Gastrocnemius medialis (tissue), 3 donors: ENCODE measurements around the genes KLK1, KLK2, KLK5, VSIG10L, SIGLEC8 and SIGLEC14.

DNA sequence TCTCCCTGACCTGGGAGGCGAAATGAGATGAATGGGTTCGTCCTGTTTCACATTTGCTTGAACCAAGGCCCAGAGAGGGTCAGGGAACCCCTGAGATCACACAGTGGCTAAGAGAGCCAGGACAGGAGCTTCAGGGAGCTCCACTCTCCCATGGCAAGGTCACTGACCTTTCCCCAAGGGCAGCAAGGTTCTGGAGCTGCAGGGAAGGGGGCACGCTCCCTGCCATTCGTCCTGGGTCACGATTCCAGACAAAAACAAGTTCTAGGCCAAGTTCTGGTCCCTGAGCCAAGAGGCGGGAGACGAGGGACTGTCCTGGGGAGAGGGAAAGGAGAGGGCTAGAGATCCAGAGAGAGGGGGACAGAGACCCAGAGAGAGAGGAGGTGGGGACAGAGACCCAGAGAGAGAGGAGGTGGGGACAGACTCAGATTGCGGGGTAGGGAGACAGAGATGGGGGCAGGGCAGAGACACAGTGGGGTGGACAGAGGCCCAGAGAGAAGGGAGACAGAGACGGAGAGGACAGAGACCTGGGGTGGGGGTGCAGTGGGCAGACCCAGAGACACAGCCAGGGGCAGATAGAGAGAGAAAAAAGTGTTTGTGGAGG lies 508 bp downstream of the ASPDH start:
- PRO-cap = no peak
- RAMPAGE, long total RNA, 3 experiments = no peak in any of the 3 experiments

DNA sequence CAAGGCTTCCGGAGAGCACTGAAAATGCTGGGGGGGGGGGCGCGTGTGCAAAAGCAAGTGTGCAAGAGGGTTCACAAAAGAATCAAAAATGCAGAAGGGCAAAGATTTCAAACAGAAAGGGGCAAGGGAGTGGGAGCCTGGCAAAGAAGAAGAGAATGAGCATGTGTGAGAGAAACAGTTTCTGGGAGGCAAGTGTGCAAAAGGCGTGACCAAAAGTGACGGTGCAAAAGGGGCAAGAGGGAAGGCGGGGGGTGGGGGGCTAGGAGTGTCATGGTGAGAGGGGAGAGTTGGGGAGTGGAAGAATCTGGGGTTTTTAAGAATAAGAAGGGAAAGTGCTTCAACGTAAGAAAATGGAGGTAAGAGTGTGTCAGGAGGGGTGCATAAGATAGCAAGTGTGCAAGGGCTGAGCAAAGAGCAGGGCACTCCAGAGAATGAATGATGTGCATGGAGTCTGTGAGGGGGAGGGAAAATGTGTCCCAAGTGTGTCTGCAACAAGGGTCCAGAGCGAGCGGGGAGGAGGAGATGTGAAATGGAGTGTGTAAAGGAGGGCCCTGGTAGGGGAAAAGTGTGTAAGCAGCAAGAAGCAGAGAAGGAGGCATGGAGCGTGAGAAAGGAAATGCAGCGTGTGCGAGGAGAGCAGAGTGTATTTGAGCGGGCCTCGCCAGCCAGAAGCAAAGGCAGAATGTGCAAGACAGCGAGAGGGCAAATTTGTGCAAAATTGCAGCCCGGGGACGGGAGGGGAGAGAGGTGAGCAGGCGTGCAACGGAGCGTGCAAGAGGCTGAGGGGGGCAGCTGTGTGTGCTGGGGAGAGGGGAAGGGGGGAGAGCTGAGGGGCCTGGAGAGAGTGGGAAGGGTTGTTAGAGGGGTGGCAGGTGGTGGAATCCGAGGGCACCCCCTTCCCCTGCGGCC lies 11.7 kb downstream of the C19orf81 start:
- PRO-cap = no peak
- RAMPAGE, long total RNA, 3 experiments = no peak in any of the 3 experiments

- PRO-cap = no peak
- RAMPAGE, long total RNA, 3 experiments = no peak in any of the 3 experiments
Observed at GRCh38 chr19:50793846-50794921, 4.0 kb downstream of the ACP4 start.

DNA sequence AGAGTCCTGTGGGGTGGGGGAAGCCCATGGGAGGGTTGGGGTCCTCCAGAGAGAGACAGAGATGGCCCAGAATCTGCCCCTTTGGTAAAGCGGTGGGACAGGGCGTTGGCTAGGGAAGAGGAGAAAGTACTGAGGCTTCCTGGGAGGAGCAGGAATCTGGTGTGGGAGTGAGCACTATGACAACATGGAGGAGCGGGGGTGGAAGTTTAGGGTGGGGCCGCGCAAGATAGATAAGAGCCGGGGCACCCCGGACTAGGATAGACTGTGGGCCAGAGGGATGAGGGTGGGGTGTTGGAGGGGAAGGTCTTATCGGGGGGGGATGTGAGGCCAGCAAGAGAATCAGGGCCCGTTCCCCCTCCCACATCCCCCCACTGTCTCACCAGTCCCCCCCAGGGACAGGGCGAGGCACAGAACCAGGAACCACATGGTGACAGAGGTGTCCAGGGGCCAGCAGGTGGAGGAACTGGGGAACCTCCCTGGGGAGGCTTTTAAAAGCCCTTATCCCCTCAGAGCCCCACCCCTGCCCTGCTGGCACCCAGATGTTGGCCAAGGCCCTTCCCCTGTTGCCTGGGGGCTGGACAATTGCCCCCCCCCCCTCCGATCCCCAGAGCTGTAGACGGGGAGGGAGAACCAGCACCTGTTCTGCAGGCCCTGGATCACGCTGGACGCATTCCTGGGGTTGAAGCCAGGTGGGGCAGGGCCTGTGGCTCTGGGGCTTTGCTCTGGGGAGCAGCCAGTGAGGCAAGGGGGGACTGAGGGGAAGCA lies at the start of gene KLK1:
Gene KLK1, minus strand, starts transcription at position 465 of the 765 bp plus-strand sequence.
- PRO-cap = no peak
- RAMPAGE, long total RNA, 3 experiments = no peak in any of the 3 experiments

DNA sequence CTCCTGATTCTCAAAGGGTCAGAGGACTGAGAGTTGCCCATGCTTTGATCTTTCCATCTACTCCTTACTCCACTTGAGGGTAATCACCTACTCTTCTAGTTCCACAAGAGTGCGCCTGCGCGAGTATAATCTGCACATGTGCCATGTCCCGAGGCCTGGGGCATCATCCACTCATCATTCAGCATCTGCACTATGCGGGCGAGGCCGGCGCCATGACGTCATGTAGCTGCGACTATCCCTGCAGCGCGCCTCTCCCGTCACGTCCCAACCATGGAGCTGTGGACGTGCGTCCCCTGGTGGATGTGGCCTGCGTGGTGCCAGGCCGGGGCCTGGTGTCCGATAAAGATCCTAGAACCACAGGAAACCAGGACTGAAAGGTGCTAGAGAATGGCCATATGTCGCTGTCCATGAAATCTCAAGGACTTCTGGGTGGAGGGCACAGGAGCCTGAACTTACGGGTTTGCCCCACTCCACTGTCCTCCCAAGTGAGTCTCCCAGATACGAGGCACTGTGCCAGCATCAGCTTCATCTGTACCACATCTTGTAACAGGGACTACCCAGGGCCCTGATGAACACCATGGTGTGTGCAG lies 2.8 kb upstream of the KLK2 start:
- PRO-cap = no peak
- RAMPAGE, long total RNA, 3 experiments = no peak in any of the 3 experiments

GRCh38 chr19:50872917-50873625 lies at the start of gene KLK2:
Gene KLK2 (plus strand): TSS chr19:50873439.
- PRO-cap = no peak
- RAMPAGE, long total RNA, 3 experiments = no peak in any of the 3 experiments

- PRO-cap = no peak
- RAMPAGE, long total RNA, 3 experiments = no peak in any of the 3 experiments
Observed at GRCh38 chr19:50952656-50953512, at the start of gene KLK5. Gene KLK5 (minus strand): TSS chr19:50953038.

DNA sequence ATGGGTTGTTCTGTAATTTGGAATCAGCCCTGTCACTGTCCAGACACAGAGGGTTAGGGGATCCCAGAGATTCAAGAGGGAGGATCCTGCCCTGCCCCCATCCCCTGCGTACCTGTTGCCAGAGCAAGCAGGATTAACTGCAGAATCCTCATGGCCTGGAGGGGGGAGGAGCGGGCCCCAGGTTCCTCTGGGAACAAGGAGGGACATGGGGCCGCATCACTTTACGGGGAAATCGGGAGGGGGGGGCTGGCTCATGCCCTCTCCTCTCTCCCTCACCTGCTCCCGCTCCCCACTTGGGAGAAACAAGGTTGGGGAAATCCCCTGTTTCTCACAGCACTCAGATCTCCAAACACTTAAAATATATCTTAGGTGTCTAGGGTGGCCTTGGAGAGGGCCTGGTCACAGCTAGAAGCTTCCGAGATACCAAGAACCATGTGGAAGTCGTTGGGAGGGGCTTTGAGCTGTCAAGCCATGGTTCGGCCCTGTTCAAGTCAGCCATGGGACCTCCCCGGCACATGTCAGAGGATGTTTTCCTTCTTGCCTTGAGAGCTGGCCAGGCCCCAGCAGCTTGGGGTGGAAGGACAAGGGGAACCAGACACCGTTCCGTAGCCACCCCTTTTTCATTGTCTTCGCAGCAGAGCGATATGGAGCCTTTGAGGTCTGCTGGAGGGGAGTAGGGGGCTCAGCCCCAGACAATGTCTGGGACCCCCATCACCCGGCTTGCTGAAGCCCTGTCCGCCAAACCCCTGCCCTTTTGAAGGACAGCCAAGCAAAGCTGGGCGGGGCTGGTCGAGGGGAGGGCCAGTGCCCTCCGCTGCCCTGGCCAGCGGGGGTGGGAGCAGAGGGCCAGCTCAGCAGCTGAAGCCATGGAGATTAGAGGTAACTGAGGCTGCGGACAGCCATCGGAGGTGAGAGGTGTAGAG lies 675 bp downstream of the KLK11 start:
- PRO-cap = no peak
- RAMPAGE, long total RNA, 3 experiments = no peak in any of the 3 experiments

DNA sequence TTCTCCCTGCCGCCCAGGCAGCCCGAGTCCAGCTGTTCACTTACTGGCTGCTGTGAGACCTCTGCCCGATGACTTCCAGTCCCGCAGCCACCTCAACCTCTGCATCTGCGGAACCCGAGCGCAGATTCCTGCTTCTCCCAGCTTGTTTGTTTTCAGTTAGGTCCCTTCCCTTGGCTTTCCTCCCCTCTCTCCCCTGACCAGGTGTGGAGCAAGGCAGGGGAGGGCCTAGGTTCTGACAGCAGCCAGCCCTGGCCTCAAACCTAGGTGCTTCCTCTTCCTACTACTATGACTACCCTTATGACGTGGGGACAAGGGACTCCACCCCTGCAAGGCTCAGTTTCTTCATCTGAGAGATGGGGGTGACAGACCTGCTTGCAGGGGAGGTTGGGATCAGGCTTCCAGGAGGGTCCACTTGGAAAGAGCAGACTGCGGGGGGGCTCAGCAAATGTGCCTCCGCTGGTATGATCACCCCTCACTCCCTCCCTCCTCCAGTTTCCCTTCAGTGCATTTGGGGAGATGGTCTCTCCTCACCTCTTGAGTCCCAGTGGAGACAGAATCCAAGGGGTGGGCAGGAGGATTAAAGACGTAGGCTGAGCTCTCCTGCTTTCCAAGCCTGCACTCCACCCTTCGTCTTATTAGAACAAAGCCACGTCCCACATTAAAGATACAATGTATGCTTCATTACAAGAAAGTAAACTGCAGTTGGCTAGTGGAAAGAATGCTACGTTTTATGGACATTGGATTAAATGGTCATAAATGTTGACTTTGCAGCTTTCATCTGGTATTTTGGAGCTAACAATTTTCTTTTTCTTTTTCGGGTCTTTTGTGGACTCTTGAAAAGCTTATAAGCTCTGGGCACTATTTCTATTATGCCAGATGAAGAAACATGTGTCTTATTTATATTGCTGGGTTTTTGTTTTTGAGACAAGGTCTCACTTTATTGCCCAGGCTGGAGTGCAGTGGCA lies 1.3 kb upstream of the KLK11 start:
- PRO-cap = no peak
- RAMPAGE, long total RNA, 3 experiments = no peak in any of the 3 experiments

GRCh38 chr19:51131787-51132772 lies 7.4 kb downstream of the SIGLEC9 start:
- PRO-cap = no peak
- RAMPAGE, long total RNA, 3 experiments = no peak in any of the 3 experiments

- PRO-cap = no peak
- RAMPAGE, long total RNA, 3 experiments = no peak in any of the 3 experiments
Observed at GRCh38 chr19:51168841-51169392, 26.8 kb downstream of the SIGLEC7 start.

- PRO-cap = no peak
- RAMPAGE, long total RNA, 3 experiments = no peak in any of the 3 experiments
Observed at GRCh38 chr19:51341664-51342507, at the start of gene VSIG10L. Gene VSIG10L (minus strand): TSS chr19:51342139.

DNA sequence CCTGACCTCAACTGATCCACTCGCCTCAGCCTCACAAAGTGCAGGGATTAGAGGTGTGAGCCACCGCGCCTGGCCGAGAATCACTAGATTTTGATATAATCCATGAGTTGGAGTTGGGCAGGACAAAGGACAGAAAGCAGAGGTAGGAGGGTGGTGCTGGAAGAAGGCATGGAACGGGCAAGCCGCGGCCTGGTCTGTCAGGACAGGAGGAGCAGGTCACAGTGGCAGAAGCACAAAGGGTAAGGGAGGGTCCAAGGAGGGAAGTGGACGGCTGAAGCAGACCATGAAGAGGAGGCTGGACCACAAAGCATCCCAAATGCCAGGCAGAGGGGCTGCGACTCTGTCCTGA lies 2.5 kb downstream of the ETFB start:
- PRO-cap = no peak
- RAMPAGE, long total RNA, 3 experiments = no peak in any of the 3 experiments

DNA sequence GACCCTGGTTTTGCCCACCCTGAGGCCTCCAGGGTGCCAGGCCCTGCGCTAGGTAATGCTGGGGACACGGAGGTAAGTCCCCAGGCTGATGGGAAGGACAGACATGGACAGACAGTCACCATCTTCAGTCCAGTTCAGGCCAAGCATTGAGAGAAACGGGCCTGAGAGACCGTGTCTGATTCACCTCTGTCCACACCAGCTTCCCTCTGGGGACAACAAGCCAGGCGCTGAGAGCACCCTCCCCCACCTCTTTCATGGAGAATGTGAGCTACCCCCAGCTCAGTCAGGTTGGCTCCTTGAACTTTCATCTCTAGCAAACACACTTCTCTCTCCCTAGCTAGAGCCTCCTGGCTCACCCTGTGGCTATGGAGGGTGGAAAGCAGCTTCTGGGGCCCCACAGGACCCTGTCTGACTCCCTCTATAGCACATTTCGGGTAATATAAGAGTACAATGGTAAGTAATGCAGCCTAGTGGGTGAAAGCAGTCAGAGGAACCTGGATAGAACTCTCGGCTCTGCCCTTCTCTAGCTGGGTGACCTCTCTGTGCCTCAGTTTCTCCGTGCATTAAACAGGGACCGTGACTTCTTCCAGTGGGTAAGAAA lies 677 bp downstream of the ETFB start:
- PRO-cap = unidirectional peak, plus-strand start at position 193 of the sequence
- RAMPAGE, long total RNA, 3 experiments = no peak in any of the 3 experiments

- PRO-cap = no peak
- RAMPAGE, long total RNA, 3 experiments = no peak in any of the 3 experiments
Observed at GRCh38 chr19:51458114-51458837, at the start of gene SIGLEC8. Gene SIGLEC8 (minus strand): TSS chr19:51458454.

- PRO-cap = no peak
- RAMPAGE, long total RNA, 3 experiments = no peak in any of the 3 experiments
Observed at GRCh38 chr19:51646662-51646997, at the start of gene SIGLEC14. Gene SIGLEC14 (minus strand): TSS chr19:51646825.

DNA sequence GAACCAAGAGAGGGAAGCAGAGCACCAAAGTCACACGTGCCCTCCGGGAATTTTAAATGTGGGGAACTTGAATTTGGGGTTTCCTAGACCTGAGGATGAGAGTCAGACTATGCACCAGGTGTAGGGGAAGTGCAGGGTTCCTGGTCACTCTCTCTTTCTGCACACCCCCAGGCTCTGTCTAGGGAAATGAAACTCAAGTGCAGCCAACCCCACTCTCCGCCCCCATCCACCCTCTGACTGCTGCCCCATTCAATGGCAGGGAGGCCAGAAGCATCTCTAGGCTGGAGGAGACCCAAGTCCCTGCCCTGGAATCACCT lies 4.5 kb upstream of the SIGLEC14 start:
- PRO-cap = no peak
- RAMPAGE, long total RNA, 3 experiments = no peak in any of the 3 experiments

- PRO-cap = no peak
- RAMPAGE, long total RNA, 3 experiments = no peak in any of the 3 experiments
Observed at GRCh38 chr19:51704455-51704885, 11.3 kb downstream of the SPACA6 start.

- PRO-cap = no peak
- RAMPAGE, long total RNA, 3 experiments = no peak in any of the 3 experiments
Observed at GRCh38 chr19:51743450-51743875, 8.2 kb downstream of the FPR1 start.

GRCh38 chr19:51786665-51787148 lies 8.2 kb upstream of the FPR3 start:
- PRO-cap = no peak
- RAMPAGE, long total RNA, 3 experiments = no peak in any of the 3 experiments